Mononuclear cell (primary cell): Measurements from ENCODE around the gene CTAG1B.

GRCh38 chrX:154619126-154619591 lies at the start of gene CTAG1B:
CTAG1B (minus strand) TSS chrX:154619282.
- RRBS = no CpG with 5 or more reads among the region's 30 CpGs

- RRBS = no CpG with 5 or more reads among the region's 12 CpGs
Measured at GRCh38 chrX:154775943-154776700, 13.5 kb downstream of the DKC1 start.

DNA sequence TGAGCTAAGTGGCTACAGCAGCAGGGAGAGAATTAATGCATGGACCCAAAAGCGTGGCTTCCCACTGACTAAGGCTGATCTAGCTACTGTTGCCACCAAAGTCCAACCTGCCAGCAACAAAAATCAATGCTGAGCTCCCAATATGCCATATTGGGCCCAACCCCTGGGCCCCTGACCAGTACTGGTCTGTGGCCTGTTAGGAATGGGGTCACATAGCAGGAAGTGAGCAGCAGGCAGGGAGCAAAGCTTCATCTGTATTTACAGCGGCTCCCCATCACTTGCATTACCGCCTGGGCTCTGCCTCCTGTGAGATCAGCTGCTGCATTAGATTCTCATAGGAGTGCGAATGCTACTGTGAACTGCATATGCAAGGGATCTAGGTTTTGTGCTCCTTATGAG lies 15.2 kb downstream of the F8 start:
- RRBS = no CpG with 5 or more reads among the region's 4 CpGs

DNA sequence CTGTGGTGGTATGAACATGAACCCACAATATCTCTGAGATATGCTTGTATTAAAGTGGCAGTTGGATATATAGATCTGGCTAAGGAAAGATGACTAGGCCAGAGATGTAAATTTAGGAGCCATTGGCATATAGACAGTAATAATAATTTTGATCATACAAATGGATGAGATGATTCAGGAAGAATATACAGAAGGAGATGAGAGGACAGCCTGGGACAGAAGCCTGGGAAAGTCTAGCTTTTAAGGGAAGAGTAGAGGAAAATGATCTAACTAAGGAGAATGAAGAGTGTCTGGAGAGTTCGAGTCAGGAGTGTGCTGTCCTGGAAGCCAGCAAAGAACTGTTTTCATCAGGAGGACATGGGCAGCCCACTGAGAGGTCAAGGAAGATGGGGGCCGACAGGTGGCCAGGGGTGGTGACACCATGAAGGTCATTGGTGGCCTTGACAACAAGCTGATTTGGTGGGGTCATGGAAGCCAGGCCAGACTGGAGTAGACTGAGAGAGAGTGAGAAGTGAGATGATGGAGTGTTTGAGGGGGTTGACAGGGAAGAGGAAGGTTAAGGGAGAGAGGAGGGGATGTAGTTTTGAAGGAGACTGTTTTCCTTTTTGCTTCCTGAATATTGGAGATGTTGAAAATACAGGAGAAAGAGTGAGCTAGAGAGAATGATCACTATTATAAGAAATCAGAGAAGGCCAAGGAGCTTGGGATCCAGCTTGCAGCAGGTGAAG lies 71.0 kb upstream of the TMLHE start:
- RRBS = no CpG with 5 or more reads among the region's 2 CpGs

DNA sequence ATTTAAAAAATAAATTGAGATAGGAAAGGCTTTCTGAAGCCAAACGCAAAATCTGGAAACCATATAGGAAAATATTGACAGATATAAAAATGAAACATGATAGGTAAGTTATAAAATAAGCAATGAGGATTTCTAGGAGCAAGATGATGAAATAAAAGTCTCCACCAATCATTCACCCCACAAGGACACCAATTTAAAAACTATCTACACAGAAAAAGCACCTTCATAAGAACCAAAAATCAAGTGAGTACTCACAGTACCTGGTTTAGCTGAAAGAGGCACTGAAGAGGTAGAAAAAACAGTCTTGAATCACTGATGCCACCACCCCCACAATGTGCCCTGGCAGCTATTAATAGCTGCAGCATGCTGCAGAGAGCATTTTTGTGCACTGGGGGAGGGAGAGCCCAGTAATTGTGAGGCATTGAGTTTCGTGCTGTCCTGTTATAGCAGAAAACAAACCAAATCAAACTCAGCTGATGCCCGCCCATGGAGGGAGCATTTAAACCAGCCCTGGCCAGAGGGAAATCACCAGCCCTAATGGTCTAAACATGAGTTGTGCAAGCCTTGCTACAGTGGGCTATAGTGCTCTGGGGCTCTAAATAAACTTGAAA lies 106.1 kb upstream of the TMLHE start:
- RRBS = no CpG with 5 or more reads among the region's 3 CpGs

DNA sequence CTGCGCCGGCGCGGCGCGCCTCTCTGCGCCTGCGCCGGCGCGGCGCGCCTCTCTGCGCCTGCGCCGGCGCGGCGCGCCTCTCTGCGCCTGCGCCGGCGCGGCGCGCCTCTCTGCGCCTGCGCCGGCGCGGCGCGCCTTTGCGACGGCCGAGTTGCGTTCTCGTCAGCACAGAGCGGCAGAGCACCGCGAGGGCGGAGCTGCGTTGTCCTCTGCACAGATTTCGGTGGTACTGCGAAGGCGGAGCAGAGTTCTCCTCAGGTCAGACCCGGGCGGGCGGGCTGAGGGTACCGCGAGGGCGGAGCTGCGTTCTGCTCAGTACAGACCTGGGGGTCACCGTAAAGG lies 31.7 kb downstream of the IL9R start:
- RRBS = no CpG with 5 or more reads among the region's 55 CpGs